Testis (tissue), 5 donors: ENCODE results near the gene SERPINA9.

DNA sequence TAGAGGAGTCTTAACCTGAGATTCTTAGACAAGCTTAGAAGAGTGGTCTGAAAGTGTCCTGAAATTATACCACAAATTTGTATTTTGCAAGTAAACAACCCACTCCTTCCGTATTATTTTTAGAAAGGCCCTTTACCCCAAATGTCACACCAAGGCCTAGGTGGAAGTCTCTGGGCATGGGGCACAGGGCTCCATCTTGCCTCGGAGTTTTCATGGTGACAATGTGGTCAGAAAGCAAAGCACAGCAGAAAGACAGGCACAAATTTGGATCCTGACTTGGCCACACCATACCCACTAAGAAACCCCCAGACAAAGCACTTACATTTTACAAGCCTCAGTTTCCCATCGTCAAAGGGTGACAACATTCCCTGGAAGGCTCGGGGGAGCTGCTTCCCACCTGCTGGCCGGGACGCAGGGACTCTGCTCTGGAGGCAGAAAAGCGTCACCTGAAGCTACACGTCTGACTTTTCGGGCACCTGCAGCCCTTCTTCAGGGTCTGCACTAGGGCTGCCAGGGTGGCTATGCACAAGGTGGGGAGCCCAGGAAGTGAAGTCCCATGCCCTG is 37.5 kb downstream of the PRIMA1 start:
- PRO-cap, 3 experiments = peak in 3 of 3 experiments; most common minus-strand start position 421 of the sequence (in 3)
- RAMPAGE, long total RNA, 2 experiments = no peak in any of the 2 experiments
- RRBS = no CpG with 5 or more reads among the region's 9 CpGs

GRCh38 chr14:93939294-93940056 is 12.3 kb downstream of the FAM181A start:
- PRO-cap, 3 experiments = peak in 1 of 3 experiments; most common plus-strand start chr14:93939843 (in 1); most common minus-strand start chr14:93939802 (in 1)
- RAMPAGE, long total RNA, 2 experiments = start-site peak on the minus strand in 1 of 2 experiments, at chr14:93939496-93939545 at its widest, 18 reads per replicate
- RRBS = 2% methylated on average over 18 of the region's 82 CpGs

DNA sequence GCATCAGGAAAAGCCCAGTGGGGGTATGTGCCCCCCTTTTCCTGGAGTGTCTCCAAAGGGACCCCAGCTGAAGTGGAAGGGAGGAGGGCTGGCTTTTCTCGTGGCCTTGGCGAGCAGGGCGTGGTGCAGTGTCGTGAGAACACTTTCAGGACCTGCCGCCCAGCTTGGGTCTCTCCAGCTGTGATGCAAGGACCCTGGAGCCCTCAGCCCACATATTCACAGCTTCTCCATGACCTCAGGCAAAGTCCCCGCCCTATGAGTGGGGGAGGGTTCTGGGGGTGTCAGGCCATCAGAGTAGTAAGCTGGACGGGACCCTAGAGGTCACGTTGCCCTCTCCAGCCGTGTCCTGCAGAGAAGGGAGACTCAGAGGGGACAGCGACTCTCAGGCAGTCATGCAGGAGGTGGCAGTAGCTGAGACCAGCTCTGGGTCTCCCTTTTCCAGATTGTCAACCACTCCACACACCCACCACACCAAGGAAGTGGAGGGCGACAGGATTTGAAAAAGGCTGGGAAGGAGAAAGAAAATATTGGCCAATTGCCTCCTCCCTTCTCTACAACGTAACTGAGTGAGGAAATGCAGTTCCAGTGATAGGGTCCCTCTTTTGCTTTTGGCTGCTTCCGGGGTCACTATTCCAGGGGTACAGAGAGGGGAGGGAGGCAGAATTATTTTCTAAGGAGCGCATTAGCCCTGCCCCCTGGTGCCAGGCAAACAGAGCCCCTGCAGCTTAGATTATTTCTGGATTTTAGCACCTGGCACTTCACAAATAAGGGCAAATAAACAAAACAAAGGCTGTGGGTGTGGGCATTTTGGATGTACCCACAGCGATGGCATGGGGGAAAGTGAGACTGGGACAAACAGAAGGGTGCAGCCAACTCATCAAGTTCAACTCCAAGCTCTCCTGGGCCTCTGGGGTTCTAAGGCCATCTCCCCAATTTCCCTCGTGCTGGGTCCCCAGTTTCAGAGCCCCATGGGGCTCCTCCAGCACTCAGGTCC is 20.6 kb downstream of the ASB2 start:
- PRO-cap, 3 experiments = no peak in any of the 3 experiments
- RAMPAGE, long total RNA, 2 experiments = no peak in any of the 2 experiments
- RRBS = no CpG with 5 or more reads among the region's 16 CpGs

GRCh38 chr14:93968956-93969489 is 7.3 kb downstream of the ASB2 start:
- PRO-cap, 3 experiments = no peak in any of the 3 experiments
- RAMPAGE, long total RNA, 2 experiments = no peak in any of the 2 experiments
- RRBS = no CpG with 5 or more reads among the region's 10 CpGs

DNA sequence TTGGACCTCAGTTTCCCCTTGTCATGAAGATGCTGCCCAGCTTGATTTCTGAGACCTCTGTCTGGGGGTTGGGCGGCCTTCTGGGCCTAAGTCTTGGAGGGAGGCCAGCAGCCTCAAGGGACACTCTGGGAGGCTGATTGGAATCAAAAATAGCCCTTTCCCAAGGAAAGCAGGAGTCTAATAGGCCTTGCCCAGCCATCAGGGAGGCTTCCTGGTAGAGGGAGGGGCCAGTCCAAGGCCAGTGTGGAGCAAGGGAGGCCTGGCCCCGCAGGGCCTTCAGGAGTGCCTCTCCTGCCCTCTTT is 6.9 kb downstream of the ASB2 start:
- PRO-cap, 3 experiments = no peak in any of the 3 experiments
- RAMPAGE, long total RNA, 2 experiments = no peak in any of the 2 experiments
- RRBS = no CpG with 5 or more reads among the region's 2 CpGs

DNA sequence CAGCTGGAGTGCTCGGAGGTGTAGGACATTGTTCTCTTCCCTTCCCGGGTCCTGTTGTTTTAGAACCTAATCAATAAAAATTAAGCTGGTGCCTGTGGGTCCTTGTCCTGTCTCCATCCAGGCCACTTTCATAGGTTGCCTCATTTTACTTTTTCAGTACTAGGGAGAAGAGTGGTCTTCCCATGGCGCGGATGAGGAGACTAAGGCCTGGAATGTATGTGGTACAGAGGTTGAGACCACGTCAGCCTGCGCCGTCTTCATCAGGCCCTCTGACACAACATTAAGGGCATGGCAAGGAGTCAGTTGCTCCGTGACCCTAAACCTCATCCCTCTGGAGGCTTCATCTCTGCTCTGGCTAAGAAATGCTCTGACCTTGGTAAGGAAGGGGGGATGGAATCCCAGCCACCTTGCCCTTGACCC is 4.0 kb downstream of the ASB2 start:
- PRO-cap, 3 experiments = no peak in any of the 3 experiments
- RAMPAGE, long total RNA, 2 experiments = no peak in any of the 2 experiments
- RRBS = no CpG with 5 or more reads among the region's 8 CpGs

DNA sequence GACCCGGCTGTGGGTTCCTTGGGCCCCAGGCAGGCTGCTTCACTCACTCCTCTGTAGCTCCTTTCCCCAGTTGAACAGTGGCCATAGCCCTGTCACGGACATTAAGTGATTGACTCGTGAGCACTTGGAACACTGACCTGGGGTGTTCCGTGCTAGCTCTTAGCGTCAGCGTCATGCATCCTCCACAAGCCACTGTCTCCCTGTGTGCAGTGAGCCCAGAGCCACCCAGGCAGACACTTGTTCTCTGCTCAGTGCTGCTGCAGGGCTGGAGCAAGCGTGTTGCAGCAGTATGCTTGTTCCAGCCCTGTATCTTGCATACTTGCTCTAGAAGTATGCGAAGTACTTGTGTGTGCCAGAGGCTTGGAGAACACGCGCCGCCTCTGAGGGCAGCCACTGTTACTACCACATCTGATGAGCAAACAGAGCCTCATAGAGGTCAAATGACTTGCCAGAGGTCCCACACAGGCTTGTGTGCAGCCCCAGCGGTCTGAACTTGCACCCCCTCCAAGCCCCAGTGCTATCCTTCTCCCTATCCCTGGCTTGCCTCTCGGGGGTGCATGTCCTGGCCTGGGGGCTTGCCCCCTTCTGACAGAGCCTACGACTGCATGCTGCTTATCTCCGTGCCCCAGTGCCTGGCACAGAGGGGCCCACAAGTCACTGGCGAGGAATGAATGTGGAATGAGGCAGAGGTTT is 15.8 kb downstream of the OTUB2 start:
- PRO-cap, 3 experiments = no peak in any of the 3 experiments
- RAMPAGE, long total RNA, 2 experiments = no peak in any of the 2 experiments
- RRBS = no CpG with 5 or more reads among the region's 16 CpGs

GRCh38 chr14:94054308-94054591 is 26.8 kb downstream of the DDX24 start:
- PRO-cap, 3 experiments = no peak in any of the 3 experiments
- RAMPAGE, long total RNA, 2 experiments = no peak in any of the 2 experiments
- RRBS = no CpG with 5 or more reads among the region's 1 CpG

DNA sequence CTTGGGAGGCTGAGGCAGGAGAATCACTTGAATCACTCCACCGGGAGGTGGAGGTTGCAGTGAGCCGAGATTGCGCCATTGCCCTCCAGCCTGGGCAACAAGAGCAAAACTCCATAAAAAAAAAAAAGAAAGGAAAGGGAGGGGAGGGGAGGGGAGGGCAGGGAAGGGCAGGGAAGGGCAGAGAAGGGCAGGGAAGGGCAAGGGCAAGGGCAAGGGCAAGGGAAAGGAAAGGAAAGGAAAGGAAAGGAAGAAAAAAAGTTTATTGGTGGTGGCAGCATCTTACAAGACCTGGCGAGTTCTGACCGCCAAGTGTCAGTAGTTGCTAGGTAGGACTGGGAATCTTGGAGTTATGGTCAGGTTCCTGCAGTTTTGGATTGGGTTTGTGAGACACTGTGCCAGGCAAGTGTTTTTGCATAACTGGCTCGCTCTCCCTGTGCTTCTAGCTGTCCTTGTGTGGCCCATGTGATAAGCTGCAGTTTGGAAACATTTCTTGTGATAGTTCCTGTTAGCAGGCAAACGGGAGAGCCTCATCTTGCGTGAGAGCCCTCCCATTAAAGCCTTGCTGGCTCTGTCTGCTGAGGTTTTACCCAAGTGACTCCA is 20.1 kb downstream of the IFI27L2 start:
- PRO-cap, 3 experiments = peak in 3 of 3 experiments; most common plus-strand start position 505 of the sequence (in 3); most common minus-strand start position 441 of the sequence (in 2)
- RAMPAGE, long total RNA, 2 experiments = no peak in any of the 2 experiments
- RRBS = 84% methylated on average over 1 of the region's 8 CpGs

- PRO-cap, 3 experiments = peak in 1 of 3 experiments; most common minus-strand start chr14:94294369 (in 1)
- RAMPAGE, long total RNA, 2 experiments = no peak in any of the 2 experiments
- RRBS = no CpG with 5 or more reads among the region's 11 CpGs
Measured at GRCh38 chr14:94294098-94294722, 1.1 kb upstream of the SERPINA10 start.

DNA sequence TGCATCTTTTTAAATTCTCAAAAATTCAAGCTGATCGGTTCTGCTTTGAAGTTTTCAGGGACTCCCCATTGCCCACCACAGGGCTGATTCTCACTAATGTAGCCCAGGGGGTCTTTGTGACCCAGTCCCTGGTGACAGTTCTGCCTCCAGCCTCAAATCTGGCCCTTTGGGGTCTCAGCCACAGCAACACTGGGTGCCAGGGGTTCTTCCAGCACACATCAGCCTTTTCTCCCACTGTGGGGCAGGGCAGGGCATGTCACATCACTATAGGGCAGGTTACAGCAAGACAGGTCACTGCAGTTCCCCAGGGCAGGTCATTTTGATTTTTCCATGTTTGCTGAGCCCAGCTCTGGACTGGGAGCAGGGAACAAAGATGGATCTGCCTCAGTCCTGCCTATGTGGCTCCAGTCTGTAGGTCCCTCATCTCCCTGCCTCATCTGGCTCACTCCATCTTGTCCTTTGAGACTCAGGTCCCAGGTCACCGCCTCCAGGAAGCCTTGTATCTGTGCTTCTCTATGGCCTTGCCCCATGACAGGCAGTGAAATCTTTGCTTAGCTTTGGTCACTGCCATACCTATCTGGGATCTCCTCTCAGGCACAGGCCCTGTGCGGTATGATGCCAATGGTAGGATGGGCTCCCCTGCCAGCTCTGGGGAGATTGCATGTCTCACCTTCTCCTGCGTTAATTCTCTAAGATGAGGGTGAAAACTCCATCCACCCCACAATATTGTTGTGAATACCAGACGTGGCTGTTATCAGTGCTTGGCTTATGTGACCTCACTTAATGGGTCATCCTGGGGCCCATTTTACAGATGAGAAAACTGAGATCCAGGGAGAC is 1.7 kb downstream of the SERPINA6 start:
- PRO-cap, 3 experiments = no peak in any of the 3 experiments
- RAMPAGE, long total RNA, 2 experiments = no peak in any of the 2 experiments
- RRBS = no CpG with 5 or more reads among the region's 5 CpGs

- PRO-cap, 3 experiments = no peak in any of the 3 experiments
- RAMPAGE, long total RNA, 2 experiments = no peak in any of the 2 experiments
- RRBS = no CpG with 5 or more reads among the region's 5 CpGs
Measured at GRCh38 chr14:94376475-94377007, 11.9 kb downstream of the SERPINA1 start.

GRCh38 chr14:94451872-94452231 is 748 bp downstream of the SERPINA11 start:
- PRO-cap, 3 experiments = no peak in any of the 3 experiments
- RAMPAGE, long total RNA, 2 experiments = no peak in any of the 2 experiments
- RRBS = no CpG with 5 or more reads among the region's 3 CpGs

DNA sequence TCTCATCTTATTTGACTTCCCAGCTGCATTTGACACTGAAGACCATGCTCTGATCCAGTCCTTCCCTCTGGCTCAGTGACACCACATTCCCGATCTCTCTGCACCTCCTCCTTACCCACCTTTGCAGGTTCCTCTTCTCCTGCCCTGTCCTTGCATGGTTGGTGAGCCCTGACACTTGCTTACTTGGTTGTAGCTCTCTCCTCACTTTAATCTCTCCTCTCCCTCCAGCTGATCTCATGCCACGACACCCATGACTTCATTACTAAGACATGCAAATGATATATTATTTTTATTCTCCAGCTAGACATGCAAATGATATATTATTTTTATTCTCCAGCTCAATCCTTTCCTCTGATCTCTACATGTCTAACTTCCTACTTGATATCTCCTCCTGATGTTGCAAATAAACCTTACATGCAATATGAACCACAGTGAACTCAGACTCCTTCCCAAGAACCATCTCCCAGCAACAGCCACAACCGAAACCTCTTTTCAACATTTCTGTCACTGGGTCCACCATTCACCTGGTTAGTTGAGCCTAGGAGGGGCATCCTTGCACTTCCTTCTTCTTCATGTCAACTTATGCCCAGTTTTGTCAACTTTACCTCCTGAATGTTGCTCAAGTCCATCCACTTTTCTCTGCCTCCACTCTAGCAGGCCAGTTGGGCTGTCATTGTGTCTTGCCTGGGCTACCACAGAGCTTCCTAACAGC is at the start of gene SERPINA9:
SERPINA9 (minus strand) TSS at position 181 of the 712 bp plus-strand sequence.
- PRO-cap, 3 experiments = no peak in any of the 3 experiments
- RAMPAGE, long total RNA, 2 experiments = no peak in any of the 2 experiments
- RRBS = no CpG with 5 or more reads among the region's 3 CpGs

DNA sequence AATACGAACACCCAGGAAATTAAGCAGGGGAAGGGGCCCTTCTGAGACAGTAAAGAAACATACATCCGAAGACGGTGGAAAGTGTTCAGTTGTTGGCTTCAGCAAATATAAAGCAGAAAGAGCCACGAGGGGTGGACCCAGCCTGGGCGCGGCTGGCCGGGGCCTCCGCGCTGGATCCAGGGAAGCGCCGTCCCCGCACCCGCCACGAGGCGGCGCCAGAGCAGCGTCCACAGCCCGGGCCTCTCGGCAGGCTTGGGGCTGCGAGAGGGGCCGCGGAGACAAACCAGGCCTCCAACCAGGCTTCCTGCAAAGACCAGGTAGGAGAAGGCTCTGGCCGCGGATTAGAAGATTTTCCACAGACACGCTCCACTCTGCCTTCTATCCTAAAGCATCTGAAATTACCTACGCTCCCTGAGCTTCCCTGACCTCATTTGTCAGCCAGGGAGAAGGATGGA is 77.3 kb downstream of the SERPINA3 start:
- PRO-cap, 3 experiments = peak in 1 of 3 experiments; most common plus-strand start position 254 of the sequence (in 1); most common minus-strand start position 178 of the sequence (in 1)
- RAMPAGE, long total RNA, 2 experiments = no peak in any of the 2 experiments
- RRBS = 1% methylated on average over 10 of the region's 26 CpGs

DNA sequence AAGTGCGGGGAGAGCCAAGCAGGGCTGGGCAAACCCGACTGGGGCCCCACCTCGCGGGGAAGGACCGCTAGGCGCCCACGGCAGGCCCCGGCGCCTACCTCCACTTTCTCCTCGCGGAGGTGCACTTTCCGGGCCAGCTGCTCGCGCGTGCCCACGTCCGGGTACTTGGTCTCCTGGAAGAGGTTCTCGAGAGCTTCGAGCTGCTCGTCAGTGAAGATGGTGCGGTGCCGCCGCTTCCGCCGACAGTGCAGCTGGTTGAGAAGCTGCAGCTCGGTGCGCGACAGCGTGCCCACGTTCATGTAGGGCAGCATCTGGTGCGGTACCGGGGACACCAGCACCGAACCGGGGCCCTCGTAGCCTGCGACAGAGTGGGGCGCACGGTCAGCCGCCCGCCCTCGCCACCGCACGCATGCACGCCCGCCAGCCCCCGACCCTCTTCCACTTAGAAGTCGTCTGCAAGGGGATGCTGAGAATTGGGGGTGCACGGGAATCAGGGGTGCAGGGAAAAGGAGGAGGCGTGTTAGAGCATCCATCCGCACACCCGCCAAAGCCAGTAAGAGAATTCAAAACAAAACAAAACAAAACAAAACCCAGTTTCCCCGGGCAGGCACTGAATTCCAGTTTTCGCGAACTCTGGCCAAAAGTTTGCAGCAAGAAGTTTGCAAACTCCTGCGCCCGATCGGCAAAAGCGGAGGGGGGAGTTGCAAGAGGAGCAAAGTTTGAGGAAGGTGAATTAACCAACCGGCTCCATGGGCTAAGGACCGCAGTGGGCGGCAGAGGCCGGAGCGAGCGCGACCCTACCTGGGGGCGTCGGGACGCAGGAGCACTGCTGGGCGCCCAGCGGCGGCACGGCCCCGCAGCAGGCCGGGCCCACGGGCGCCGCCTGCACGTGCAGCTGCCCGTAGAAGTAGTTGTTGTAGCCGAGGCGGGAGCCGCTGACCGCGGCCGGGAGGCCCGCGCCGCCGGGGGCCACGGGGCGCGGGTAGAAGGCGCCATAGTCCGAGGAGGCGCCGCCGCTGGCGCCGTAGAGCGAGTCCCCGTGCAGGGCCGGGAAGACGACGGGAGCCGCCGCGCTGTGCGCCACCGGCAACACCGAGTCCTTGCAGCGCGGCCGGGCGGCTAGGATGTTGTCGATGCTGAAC is 682 bp downstream of the GSC start:
- PRO-cap, 3 experiments = no peak in any of the 3 experiments
- RAMPAGE, long total RNA, 2 experiments = start-site peak on the minus strand in 1 of 2 experiments, centred at position 361 of the sequence, 10 reads per replicate
- RRBS = 1% methylated on average over 43 of the region's 115 CpGs

- PRO-cap, 3 experiments = peak in 1 of 3 experiments; most common minus-strand start chr14:94865004 (in 1)
- RAMPAGE, long total RNA, 2 experiments = no peak in any of the 2 experiments
- RRBS = no CpG with 5 or more reads among the region's 13 CpGs
Measured at GRCh38 chr14:94864934-94865283, 95.0 kb upstream of the GSC start.

GRCh38 chr14:95183712-95184136 is 26.4 kb upstream of the DICER1 start:
- PRO-cap, 3 experiments = no peak in any of the 3 experiments
- RAMPAGE, long total RNA, 2 experiments = no peak in any of the 2 experiments
- RRBS = no CpG with 5 or more reads among the region's 5 CpGs

DNA sequence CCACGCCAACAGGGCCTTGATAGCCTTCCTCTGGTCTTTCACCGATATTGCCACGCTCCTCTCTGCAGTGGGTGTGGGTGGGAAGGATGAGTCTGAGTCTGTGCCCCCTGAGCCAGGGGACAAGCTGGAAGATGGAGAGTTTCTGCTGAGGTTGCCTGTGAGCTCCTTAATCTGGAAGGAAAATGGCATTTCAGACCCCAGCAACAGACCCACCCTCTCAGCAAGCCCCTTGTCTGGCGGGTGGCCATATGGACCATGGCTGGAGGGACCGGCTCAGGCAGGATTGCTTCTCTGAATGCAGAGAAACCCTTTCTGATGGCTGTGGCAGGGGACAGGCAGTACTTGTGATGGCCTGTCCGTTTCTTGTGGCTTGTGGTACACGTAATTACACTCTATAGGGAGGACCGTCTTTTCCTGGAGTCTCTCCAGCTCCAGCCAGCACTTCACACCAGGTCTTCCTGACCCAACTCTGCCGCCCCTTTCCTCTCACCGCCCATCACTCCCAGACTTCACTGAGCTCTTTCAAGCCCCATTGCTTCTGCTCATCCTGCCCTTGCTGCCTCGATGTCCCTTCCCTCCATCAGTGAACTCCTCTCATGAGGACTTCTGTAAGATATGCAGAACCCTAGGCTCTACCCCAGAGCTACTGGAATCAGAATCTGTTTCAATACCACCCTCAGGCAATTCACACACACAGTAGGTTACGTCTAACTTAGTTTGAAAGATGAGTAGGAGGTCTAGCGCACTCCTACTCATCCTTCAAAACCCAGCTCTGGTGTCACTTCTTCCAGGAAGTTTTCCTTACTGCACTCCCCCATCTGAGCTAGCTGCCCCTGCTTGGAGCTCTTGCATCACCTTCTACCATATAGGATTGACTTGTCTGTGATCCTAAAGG is 56.2 kb upstream of the DICER1 start:
- PRO-cap, 3 experiments = no peak in any of the 3 experiments
- RAMPAGE, long total RNA, 2 experiments = no peak in any of the 2 experiments
- RRBS = no CpG with 5 or more reads among the region's 13 CpGs

GRCh38 chr14:95222767-95223513 is 65.6 kb upstream of the DICER1 start:
- PRO-cap, 3 experiments = no peak in any of the 3 experiments
- RAMPAGE, long total RNA, 2 experiments = no peak in any of the 2 experiments
- RRBS = no CpG with 5 or more reads among the region's 4 CpGs